ENCODE measurements around a stretch of chr15.

- PRO-cap: no peak
Measured at GRCh38 chr15:64180381-64180642, 17.5 kb upstream of the PPIB start.

DNA sequence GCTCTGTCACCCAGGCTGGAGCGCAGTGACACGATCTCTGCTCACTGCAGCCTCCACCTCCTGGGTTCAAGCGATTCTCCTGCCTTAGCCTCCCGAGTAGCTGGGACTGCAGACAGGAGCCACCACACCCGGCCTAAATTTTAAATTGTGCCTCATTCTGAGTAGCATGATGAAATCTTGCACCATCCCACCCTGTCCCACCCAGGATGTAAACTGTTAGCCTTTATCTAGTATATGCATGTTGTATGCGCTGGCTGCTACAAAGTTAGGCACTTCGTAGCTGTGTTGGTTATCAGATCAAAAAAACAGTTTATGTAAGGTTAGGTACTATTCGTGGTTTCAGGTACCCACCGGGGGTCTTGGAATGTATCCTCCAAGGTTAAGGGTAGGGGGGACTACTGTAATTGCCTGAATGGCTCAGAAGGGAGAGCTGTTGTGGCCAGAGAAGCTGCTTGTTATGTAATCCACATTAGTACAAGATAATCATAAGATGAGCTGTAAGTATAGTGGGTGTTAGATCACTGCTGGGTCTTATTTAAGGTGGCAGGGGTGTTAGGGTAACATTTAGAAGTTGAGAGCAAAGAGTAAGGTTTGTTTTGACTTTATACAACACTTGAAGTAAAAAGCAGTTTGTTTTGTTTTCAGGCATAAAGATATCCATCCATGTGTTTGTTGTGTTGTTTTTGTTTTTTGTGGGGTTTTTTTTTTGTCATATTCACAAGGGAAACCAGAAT is 103.7 kb downstream of the ZNF609 start:
- PRO-cap: no peak

GRCh38 chr15:64633949-64634466 is 141.4 kb downstream of the RBPMS2 start:
- PRO-cap: no peak

DNA sequence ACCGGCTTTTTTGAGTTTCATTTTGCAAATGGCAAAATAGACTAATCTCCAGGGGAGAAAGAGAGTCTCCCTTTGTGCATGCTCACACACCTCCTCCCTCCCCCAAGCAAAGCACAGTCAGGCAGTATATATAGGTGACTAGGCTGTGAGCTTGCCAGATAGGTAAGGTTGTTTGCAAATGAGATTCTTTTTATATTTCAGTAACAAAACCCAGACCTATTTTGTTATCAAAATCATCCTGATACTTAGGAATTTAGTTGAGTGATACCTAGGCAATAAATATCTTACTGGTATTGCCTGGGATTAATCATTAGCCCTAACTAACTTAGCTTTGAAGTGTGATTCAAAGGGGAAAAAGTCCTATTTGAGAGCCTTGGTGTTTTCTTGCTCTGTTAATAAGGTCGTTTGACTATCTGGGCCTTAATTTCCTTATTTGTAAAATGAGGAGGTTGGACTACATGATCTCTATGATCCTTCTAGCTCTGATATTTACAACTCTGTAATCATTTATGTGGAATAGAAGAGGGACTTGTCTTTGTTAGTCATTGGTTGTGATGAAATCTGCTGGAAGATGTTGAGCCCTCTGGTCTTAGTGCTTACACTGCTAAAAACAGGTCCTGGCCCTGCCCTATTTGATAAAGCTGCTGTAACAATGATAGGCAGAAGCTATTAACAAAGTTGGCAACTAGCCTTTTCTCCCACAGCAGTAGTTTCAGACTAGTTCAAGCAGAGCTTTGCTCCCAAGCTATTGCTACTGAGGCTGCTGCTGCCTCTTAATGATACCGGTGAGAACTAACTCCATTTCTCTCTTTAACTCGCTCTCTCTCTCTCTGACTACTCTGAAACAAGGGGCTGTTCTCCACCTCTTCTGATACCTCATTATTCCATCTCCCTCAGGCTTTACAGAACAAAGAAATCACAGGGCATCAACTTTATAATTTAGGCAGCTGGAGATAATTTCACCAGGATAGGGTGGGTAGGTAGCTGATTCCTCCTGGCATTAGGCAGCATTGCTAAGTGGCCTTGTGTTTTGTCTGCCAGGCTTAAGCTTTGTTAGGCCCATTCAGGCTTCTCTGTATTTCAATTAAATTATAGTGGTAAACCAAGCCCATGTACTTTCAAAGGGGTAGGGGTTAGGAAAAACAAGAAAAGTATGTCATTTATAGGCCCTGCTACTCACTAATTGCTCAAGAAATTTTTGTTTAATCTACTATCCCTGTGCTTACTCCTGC is 139.9 kb downstream of the RBPMS2 start:
- PRO-cap: no peak

- PRO-cap: no peak
Measured at GRCh38 chr15:64675712-64676276, 99.6 kb downstream of the RBPMS2 start.

GRCh38 chr15:64681619-64682121 is 93.7 kb downstream of the RBPMS2 start:
- PRO-cap: no peak

DNA sequence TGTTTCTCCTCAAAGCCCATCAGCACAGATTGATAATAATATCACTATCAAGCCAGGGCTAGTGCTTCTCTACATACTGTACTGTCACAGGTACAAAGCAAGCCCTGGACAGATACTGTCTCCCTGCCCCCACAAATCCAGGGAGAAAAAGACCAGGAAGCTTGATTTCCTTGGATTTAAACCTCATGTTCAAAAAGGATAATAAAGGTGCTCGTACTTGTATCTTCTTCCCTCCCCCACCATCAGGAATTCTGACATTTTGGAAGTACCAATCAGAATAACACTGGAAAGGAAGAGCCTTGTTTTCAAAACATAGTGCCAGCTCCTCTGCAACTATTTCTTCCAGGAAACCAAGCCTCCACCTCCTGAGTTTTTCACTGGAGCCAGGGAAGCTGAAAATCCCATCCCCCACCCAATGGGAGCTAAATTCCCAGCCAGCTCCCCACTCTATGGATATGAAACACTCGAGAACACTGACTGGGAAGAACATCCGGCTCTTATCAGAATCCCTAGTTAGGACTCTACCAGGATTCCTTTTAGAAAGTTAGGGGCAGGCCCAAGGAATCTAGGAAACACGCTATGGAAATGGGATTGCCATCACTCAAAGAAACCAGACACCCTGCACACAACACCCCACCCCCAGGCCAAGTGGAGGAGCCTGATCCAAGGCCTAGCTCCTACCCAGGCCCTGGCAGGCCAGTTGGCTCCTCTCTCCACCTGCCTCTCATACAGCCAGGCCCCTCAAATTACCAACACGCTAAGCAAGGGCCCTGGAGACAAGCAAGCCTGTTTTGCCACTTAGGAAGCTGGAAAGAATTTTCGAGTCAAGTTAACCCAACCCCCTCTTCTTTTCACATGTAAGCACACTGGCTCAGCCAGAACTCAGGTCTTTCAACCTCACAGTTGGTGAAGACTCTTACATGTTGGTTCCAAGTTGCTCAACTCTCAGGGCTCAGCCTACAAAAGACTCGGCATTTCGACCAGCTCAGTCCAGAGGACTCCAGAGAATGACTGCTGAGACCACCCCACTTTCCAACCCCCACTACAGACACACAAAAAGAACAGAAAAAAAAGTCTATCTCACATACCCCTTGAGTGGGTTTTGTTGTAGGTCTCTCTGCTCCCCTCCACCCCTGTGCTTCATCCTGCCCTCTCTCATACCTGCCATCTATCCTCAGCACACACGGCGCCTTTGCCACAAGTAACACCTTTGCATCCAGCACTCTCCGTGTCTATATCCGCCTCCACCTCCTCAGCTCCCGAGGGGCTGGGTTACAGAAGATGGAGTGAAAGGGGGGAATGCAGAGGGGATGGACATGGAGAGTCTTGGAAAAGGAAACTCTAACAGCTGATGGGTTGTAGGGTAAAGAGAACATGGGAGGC is 75.5 kb downstream of the RBPMS2 start:
- PRO-cap: no peak

DNA sequence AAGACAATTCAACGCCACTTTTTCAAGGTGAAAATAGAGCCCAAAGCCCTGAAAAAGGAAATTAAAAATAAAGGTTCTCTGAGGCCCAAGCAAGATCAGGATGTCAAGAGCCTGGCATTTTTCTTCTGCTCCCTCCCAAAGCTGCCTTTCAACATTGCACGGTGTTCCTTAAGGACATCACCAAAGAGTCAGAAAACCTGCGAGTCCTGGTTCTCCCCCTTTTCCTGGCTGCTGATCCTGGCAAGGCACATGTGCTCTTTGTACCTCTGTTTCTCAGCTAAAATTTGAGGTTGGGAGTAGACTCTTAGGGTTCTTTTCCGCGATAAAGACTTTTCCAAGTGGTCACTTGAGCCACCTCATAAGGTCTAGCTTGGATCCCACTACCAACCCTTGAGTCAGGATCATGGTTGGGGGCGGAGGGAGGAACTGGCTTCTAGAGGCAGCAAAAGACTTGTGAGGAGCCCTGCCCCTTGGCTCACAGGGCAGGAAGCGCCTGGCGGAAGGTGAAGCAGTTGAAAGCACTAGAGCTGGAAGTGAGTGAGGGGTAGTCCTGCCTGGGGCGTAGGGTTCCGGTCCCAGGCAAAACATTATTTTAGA is 57.9 kb downstream of the RBPMS2 start:
- PRO-cap: no peak

GRCh38 chr15:64842039-64842434 is 322 bp downstream of the PLEKHO2 start:
- PRO-cap: no peak

GRCh38 chr15:64864308-64865551 is 23.0 kb downstream of the PLEKHO2 start:
- PRO-cap: no peak

DNA sequence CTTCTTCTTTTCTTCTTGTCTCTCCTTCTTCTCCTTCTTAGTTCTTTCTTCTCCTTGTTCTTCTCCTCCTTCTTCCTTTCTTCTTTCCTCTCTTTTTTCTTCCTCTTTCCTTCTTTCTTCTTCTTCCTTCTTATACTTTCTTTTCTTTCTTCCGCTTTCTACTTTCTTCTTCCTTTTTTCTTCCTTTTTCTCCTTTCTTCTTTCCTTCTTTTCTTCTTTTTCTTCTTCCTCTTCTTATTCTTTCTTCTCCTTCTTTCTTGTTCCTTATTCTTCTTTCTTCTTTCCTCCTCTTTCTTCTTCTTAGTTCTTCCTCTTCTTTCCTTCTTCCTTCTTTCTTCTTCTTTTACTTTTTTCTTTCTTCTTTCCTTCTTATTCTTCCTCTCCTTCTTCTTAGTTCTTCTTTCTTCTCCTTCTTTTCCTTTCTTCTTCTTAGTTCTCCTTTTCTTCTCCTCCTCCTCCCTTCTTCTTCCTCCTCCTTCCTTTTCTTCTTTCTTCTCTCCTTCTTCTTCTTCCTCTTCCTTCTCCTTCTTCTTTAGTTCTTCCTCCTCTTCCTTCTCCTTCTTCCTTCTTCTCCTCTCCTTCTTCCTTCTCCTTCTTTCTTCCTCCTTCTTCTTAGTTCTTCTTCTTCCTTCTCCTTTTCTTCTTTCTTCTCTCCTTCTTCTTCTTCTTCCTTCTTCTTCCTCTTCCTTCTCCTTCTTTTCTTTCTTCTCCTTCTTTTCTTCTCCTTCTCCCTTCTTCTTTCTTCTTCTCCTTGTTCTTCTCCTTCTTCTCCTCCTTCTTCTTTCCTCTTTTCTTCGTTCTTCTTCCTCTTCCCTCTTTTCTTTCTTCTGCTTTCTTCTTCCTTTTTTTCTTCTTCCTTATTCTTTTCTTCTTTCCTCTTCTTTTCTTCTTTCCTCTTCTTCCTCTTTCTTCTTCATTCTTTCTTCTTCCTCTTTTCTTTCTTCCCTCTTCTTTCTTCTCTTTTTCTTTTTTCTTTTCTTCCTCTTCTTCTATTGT is 36.5 kb downstream of the SPG21 start:
- PRO-cap: no peak

- PRO-cap: unidirectional peak, minus-strand start at chr15:65049433; unidirectional peak, minus-strand start at chr15:65049692
Measured at GRCh38 chr15:65049135-65050083, 4.2 kb downstream of the SLC51B start.

- PRO-cap: no peak
Measured at GRCh38 chr15:65226834-65227578, 15.7 kb upstream of the CILP start.

GRCh38 chr15:65304524-65305879 is 18.3 kb upstream of the PARP16 start:
- PRO-cap: no peak

DNA sequence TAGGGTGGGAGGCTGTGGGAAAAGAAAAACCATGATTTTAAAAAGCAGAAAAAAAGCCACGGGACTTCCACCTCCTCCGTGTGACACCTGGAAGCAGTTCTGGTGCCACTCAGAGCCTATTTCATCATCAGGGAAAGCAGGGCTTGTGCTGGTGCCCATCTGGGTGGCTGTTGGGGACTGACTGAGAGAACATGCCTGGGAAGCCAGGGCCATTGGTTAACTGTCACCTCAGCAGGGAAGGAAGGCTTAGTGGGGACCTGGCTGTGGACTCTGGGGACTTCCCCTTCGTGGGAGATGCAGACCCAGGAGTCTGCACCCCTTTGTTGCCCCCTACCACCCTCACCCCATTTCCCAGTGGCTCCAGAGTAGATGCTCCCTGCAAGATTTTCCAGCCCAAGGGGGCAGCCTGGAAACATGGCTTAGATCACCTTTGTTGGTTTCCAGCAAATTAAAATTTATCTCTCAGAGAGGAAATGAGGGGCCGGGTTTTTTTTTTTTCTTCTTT is 25.2 kb upstream of the PARP16 start:
- PRO-cap: no peak

DNA sequence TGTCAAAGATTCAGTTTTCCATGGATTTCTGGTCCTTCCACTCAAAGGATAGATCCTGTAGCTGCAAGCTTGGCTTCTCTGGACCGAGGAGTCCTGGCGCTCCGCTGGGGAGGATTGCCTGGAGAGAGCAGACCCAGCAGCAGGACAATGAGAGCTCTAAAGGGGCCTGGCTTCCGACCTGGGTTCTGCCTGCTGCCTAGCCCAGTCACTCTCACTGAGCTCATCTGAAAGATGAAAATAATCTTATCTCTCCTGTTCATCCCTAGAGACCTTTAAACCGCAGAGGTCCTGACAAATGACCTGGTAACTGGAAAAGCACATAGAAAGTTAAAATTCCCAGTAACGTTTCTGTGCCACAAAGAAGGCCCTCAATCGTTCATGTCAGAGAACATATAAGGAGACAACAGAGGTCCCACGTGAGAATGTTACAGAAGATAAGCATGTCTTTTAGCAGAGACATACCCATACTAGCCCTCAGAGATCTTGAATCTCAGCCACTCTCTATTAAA is 693 bp upstream of the IGDCC3 start:
- PRO-cap: no peak

- PRO-cap: no peak
Measured at GRCh38 chr15:65401139-65401851, 21.5 kb downstream of the IGDCC4 start.

DNA sequence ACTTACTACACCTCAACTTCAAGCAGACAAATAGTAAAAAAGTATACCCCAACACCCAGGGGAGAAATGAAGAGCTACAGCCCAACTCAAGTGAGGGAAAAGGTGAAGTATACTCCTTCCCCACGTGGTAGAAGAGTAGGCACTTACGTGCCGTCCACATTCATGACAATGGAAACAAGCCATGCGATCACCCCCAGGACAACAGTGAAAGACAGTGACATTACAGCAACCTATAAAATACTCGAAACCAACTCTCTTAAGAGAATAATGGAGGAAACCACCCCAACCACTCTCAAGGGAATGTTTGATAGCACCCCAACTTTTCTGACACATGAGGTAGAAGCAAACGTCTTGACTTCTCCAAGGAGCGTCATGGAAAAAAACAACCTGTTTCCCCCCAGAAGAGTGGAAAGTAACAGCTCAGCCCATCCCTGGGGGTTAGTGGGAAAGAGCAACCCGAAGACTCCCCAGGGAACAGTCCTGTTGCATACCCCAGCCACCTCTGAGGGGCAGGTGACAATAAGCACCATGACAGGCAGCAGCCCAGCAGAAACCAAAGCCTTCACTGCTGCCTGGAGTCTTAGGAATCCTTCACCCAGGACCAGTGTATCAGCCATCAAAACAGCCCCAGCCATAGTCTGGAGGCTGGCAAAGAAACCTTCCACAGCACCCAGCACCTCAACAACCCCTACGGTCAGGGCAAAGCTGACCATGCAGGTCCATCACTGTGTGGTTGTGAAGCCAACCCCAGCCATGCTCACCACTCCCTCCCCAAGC is 3.0 kb downstream of the SLC24A1 start:
- PRO-cap: no peak

- PRO-cap: no peak
Measured at GRCh38 chr15:65789124-65789601, 2.9 kb downstream of the DENND4A start.

DNA sequence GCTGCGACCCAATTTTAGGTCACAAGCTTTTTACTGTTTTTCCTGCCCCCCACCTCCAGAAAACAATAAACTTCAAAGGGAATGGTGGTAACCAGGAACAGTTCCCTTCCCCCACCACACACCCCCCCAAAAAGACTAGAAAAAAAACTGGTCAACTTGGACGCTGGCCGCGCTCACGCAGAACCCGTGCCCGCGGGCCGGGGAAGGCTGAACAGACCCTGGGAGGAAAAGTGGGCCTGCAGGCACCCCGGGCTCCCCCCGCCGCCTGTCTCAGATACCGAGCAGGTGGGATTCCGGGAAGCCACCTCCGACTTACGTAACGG is 791 bp downstream of the DENND4A start:
- PRO-cap: bidirectional peak, plus-strand start outside the sequence, minus-strand start at position 272 of the sequence